Parietal lobe (tissue), 2 donors: ENCODE results near the gene TMEM106B.

GRCh38 chr7:8261256-8261733, 672 bp downstream of the ICA1 start:
- RAMPAGE, long total RNA, result no peak

DNA sequence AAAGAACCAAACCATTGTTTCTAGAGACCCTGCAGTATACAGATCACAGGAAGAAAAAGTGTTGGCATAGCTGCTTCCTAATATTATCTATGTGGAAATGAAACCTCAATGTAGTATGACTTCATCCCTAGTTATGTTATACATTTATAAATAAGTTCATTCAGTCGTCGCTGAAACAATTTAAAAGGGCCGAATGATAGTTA, 867 bp upstream of the ICA1 start:
- RAMPAGE, long total RNA, result no peak

DNA sequence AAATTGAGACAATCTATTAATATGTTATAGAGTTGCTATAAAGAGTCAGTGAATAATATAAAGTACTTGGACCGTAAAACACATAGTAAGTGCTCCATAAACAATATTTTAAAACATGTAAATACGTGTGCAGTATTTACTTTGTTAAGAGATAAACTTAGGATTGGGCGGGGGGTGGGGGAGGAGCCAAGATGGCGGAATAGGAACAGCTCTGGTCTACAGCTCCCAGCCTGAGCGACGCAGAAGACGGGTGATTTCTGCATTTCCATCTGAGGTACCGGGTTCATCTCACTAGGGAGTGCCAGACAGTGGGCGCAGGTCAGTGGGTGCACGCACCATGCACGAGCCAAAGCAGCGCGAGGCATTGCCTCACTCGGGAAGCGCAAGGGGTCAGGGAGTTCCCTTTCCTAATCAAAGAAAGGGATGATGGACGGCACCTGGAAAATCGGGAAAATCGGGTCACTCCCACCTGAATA, 81.8 kb upstream of the NXPH1 start:
- RAMPAGE, long total RNA, result no peak

GRCh38 chr7:10941010-10941560, 1.1 kb upstream of the NDUFA4 start:
- RAMPAGE, long total RNA, result no peak

DNA sequence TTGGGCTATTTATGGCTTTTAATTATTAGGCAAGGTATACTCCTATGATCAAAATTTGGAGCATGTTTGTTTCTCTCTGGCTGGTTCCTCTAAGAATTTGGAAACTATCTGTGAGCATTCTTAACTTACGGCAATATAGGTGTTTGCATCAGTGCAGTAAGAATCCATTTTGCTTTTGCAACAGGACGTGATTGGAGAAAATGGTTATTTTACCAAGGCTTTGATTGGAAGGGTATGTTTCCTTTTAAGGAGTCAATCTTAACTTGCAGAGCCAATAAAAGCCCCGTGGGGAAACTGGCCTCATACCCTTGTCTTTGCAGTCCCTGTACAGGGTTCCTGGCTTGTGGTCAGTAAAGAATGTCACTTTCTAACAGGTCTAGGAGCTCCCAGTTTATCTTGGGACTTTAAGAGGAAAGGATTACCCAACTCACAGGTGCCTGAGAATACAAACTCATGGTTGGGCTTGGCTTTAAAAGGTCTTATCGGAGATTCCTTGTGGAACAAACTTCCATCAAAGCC, 221.7 kb downstream of the PHF14 start:
- RAMPAGE, long total RNA, result no peak

DNA sequence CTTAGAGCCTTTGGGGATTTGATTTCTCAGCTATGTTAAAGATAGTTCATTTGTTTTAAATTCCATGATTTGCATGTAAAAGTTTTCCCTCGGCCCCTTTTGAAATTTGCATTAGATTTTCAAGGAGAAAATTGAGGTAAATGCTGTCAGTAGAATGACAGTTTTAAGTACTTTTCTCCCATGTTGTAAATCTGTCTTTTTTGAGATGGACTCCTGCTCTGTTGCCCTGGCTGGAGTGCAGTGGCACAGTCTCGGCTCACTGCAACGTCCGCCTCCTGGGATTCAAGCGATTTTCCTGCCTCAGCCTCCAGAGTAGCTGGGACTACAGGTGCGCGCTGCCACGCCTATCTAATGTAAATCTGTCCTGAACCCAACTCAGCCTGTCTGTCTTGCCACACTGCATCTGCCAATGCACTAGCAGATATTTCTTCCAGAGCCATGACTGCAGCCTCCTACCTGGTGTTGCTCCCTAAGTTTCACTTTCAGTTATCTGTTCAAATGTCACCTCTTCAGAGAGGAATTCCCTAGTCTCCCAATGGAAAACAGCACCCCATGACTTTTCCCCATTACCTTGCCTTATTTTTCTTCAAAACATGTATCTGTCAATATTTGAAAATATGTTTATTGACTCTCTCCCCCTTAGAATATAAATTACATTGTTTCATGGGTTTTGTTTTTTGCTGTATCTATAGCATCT, 264.1 kb downstream of the PHF14 start:
- RAMPAGE, long total RNA, result no peak

GRCh38 chr7:11833349-11833824, 1.4 kb upstream of the THSD7A start:
- RAMPAGE, long total RNA, result no peak

DNA sequence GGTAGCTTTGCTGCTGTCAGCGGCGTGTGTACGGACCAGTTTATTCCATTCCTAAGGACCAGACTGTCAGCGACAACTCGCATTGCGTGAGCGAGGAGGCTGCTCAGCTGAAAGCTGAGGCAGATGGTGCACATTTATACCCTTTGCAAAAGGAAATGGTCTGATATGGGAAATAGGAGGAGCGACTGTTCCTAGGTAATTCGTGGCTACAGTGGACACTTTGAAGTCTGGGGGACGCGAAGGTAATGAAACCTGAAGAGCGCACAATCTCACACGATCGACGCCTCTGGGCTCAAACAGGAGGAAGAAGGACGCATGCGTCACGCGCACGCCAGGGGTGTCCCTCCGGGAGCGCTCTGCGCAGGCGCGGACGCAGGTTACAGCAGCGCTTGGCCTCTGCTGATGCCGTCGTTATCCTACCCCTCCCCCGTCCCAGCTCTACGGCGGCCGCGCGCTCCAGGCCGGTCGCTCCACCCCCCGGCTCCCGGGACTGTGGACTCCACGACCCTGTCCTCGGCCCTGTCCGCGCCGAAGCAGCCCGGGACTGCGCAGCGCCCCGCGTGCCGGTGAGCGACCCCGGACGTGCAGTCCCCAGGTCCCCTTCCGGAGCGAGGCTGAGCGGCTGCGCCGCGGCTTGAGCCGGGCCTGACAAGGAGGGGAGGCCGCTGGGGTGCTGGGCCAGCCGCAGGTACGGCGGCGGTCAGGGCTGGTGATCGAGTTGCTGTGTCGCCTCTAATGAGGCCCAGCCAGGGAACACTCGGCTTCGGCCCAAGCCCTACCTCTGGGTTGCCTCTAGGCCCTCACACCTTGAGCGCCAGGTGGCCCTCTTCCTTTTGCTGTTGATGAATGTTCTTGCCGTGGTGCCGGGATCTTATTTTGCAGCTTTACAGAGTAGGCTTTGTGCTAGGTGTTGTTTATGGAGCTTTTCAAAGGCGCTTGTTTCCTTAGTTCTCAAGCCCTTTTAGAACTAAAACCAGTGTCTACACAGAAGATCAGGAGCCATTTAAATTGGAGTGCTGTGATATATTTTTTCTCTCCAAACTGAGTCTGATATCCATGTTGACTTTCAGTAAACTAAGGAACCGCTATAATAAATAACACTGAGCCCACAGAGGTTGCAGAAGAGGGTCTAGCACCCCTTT, at the start of gene TMEM106B:
TMEM106B (plus strand) TSS at position 435 of the 1,142 bp plus-strand sequence.
- RAMPAGE, long total RNA, result start-site peak on the plus strand centred at position 426 of the sequence, 135 bp wide, 599 and 39 reads in 2 replicates

DNA sequence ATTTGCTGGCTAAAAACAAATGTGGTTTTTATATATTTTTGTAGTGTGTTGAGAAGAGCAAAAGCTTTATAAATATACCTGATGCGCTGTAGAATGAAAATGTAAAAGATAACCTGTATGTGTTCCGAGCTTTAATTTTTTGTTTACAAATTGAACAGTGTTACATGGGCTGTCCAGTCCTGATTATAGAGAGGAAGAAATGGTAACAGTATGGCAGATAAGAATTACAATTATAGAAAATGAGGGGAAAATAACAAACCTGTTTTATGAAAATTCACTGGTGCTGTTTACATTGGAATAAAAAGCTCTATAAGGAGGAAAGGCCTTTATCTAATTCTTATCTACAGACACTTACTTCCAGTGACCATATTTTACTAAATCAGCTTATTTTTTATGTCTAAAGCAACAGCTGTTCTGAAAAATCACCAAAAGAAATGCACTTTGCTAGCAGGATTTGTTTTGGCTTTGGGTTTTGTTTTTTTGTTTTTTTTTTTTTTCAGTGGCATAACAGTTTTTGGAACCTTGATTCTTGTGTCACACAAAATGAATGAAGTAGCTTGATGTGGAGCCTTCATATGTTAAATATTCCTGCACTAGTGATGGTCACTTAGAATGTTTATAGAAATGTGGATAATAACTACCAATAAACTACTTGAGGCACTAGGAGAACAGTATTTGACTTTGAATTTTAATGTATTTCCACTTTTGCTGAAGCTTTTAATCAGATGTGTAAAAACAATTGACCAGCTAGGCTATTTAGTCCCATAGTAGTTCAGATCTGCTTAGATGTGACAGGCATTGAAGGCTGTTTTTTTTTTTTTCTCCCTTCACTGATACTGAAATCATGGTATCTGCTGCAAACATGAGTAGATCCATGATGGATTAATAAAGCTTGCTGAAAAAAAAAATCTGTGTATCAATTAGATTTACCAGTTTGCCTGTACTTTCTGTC, 2.7 kb downstream of the ARL4A start:
- RAMPAGE, long total RNA, result no peak

DNA sequence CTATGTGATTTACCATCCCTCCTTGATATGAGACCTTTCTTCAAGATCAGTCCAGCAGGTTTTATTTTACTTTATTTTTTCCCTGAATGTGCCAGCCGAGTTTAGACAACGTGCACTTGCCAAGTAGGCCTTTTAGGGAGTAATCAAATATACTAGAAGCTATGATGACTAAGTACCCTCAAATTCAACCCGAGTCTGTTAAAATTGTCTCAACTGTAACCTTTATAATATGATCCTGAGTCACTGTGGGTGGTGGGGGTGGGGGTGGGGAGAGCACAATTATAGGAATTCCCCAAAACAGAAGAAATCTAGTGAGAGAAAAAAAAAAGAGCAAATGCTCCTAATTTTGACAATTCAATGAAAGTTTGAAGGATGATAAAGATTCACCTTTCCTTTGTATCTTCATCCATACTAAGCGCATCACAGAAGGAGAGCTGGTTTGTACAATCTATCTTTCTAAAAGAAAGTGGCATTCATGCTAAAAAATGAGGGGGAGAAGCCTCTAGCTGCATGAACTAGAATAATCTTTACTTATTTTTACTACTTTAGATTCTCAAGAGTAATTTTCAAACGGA, 32.2 kb downstream of the ARL4A start:
- RAMPAGE, long total RNA, result no peak

GRCh38 chr7:13778980-13779297, 210.5 kb downstream of the ETV1 start:
- RAMPAGE, long total RNA, result no peak

DNA sequence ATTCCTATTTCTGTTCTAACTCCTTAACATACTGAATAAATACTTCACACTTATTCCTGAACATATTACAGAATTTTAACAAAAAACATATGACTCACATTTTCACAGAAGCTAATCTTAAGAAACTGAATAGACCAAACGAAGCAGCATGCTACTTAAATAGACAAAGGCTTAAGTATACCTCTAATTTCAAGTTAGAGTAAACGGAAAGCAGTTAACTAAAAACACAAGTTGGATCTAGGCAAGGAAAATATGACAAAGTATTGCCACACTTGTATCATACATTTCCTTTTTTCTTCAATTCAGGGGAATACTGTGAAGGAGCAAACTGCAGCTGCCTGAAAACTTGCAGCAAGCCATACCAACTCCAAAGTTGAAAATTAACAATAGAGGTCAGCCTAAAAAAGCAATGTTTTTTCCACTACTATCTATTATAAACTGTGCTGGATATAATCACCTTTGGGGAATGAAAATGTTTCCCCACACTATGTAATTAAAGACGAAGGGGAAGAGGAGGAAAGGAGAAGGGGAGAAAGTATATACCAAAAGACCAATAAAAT, 9.3 kb downstream of the ETV1 start:
- RAMPAGE, long total RNA, result no peak

DNA sequence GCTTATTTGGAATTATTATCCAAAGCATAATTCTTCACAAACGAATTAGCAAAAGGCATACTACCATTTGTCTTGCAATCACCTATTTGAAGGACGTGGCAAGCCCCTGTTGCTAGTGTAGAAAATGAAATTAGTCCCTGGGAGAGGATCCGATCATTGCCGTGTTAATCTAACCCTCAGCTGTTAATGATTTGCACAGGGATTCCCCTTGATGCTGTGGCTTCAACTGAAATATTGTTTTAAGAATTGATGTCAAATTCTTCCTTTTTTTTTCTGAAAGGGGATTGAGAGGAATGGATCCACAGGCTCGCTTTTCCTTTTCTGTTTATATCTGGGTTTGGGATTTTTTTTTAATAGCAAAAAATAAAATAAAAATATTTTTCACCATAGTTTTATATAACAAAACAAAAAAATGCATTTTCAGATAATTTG, 4.5 kb downstream of the AGMO start:
- RAMPAGE, long total RNA, result no peak

DNA sequence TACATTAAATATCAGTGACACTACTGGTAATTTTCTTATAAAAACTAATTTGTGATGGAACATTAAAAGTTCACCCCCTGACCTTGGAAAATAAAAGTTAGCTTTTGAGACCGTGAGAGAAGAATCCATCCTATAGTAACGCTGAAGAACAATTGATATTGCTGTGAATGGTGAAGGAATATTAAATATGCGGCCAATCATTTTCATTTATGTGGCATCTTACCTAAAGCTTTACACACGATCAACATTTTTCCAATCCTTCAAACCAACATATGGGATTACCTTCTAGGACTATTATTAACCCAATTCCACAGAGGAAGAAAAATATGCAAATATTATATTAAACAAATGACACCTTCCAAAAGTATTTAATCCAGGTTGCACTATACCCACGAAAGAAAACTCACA, 2.1 kb downstream of the MEOX2 start:
- RAMPAGE, long total RNA, result no peak

- RAMPAGE, long total RNA, result no peak
Measured at GRCh38 chr7:15780281-15780844, 93.9 kb upstream of the MEOX2 start.

DNA sequence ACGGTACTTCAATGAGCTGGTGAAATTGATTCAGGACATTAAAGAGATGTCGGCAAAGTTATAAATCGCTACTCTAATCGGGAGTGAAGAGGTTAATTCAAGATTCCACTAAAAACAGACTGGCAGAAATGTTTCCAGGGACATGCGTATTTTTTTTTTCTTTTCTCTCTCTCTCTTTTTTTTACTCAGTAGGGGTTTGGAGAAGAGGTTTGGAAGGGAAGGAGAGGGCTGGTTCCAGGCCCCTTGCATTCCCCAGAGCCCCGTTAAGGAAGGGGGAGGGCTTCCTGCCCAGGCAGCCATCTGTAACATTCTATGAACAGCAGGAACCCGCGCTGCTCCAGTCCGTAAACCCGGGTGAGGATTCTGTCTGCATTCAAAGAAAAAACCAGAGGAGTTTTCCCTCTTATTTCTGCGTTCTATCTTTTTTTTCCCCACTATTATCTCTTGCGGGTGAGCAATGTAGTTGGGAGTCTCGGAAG, 152.8 kb upstream of the MEOX2 start:
- RAMPAGE, long total RNA, result no peak

GRCh38 chr7:16064306-16064653, 357.1 kb downstream of the CRPPA start:
- RAMPAGE, long total RNA, result no peak

DNA sequence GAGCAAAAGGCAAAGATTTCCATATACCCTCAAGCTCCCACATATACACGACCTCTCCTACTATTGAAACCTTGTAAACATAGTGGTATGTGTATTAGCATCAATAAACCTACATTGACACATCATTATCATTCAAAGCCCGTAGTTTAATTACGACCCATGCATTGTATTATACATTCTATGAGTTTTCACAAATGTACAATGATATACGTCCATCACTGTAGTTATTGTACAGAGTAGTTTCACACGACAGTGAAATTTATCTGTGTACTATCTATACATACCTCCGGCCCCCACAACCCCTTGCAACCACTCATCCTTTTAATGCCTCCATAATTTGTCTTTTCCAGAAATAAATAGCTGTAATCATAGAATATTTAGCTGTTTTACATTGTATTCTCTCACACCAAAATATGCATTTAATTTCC, 110.3 kb downstream of the CRPPA start:
- RAMPAGE, long total RNA, result no peak

- RAMPAGE, long total RNA, result no peak
Measured at GRCh38 chr7:16563400-16563743, 36.7 kb downstream of the LRRC72 start.

GRCh38 chr7:16697727-16698434, 51.9 kb downstream of the BZW2 start:
- RAMPAGE, long total RNA, result no peak